Thoracic aorta endothelial cell (primary cell): Measurements from ENCODE around the gene RAB7A.

GRCh38 chr3:127986753-127987395 is 65.4 kb upstream of the SEC61A1 start:
- CAGE, long polyA plus RNA = no peak

GRCh38 chr3:128061329-128062302 is 9.4 kb downstream of the SEC61A1 start:
- CAGE, long polyA plus RNA = no peak

GRCh38 chr3:128235315-128236087 is 82.2 kb downstream of the EEFSEC start:
- CAGE, long polyA plus RNA = no peak

GRCh38 chr3:128253180-128253711 is 100.0 kb downstream of the EEFSEC start:
- CAGE, long polyA plus RNA = no peak

GRCh38 chr3:128335500-128336022 is 131.1 kb downstream of the DNAJB8 start:
- CAGE, long polyA plus RNA = no peak

DNA sequence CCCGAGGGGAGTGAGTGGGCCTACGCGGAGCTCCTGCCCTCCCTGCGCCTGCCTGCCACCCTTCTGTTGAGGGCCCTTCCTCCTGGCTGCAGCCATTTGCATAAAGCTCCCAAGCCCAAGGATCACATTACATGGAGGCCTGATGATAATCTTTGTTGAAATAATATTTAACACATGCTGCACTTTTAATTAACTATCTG is 39.1 kb downstream of the DNAJB8 start:
- CAGE, long polyA plus RNA = no peak

GRCh38 chr3:128434947-128435756 is 31.5 kb downstream of the DNAJB8 start:
- CAGE, long polyA plus RNA = no peak

DNA sequence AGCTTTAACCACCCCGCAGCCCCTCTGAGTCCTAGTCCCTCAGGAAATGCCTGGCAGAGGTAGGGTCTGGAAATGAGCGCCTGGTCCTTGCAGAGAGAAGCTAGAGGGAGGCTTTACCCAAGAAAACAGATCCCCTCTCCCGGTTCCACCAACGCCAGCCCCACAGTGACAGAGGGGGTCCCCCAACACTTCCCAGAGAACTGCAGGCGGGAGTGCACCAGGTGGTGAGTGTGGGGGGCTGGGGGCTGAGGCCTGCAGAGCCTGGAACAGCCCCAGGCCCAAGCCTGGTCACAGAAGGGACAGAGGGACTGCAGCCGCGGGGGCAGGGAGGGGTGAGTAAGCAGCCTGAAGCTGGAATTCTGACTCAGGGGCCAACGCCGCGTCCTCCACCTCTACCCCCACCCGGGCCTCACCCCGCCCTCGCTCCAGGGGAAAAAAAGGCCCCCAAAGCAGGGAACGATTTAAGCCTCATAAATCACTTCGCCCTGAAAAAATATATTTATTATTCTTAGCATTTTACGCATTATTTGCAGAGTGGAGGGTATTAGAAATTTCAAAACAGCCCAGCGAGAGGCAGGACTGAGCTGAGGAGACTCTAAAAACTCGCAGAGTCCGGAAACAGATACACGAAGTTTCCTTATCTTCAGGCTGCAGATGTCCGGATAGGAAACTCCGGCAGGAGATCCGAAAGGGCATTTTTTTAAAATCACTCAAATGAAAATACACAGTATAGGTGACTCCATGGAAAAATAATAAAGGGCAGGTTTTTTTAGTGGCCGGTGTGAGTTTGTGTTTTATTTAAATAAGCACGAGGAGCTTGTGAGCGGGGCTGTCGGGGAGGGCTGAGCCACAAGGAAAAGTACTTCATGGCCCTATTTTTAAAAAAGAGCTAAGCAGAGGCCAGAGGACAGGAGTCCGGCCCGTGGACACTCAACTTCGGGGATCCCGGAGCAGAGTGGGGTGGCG is 10.0 kb downstream of the GATA2 start:
- CAGE, long polyA plus RNA = no peak

DNA sequence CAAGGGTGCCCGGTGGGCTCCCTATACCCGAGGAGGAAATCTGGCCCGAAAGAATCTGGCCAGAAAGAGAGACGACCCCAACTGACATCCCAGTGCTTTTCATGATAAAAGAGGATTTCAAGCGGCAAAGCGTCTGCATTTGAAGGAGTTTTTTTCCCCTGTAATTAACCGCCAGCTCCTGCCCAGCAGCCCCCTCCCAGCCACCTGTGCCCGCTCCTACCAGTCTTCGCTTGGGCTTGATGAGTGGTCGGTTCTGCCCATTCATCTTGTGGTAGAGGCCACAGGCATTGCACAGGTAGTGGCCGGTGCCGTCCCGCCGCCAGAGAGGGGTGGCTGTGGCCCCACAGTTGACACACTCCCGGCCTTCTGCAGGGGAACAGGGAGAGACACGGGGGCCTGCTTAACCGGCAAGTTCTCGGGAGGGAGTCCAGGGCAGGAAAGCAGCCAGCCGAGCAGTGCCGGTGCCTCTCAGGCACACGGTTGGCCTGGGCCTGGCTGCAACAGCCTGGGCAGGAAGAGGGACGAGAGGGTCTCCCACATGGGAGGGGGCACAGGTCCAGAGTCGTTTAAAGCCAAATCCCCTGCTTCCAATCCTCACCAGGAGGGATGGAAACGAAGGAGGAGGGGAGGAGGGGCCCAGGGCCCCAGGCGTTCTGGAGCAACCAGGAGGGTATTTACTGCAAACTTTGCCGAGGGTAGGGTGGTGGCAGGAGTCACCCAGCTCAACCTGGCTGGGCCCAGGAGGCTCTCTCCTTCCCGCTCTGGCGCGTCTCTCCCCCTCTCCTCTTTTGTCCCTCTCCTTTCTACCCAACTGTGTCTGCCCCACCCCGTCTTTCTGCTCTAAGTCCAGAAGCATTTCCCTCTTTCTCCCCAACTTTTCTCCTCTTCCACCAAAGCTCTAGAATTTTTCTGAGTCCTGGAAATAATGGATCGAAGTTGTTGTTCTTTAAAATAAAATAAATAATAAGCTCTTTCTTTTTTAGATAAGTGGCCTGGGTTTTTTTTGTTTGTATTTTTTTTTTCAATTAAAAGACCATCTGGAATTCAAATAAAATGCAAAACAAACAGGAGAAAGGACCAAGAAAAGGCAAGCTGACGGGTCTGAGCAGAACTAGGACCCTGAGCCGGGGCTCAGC is 9.0 kb downstream of the GATA2 start:
- CAGE, long polyA plus RNA = no peak

DNA sequence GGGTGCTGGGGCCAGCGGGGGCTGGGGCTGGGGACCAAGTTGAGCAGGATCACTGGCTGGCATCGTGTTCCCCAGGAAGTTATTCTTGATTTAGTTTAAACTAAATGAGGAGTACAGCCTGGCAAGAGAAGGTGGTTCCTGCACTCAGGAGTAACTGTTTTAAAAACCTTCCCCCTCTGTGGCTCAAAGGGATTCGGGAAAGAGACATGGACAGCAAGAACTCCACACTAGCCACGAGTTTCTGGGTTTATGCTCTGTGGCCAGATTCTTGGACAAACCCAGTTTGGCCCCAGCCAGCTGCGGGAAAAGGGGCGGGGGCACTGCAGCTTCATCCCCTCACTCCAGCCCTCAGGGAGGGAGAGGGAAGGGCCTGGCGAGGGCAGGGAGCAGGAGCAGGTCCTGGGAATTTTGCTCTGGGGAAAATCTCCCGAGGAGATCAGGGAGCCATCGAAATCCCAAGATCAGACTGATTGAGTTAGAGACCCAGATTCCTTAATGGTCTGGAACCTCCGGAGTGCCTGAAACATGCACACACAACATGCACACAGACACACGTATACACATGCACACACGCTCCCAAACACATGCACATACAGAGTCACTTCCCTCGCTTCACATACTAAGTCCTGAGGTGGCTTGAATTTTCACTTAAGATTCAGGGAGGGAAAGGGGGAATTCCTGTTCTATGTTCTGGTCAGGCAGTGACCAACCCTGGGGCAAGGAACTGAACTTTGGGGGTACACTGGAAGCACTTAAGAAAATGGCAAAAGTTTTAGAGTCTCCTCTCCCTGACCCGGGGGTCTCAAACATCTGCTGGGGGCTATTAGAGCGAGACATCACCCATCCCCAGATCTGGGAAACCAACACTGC is 8.0 kb downstream of the GATA2 start:
- CAGE, long polyA plus RNA = no peak

DNA sequence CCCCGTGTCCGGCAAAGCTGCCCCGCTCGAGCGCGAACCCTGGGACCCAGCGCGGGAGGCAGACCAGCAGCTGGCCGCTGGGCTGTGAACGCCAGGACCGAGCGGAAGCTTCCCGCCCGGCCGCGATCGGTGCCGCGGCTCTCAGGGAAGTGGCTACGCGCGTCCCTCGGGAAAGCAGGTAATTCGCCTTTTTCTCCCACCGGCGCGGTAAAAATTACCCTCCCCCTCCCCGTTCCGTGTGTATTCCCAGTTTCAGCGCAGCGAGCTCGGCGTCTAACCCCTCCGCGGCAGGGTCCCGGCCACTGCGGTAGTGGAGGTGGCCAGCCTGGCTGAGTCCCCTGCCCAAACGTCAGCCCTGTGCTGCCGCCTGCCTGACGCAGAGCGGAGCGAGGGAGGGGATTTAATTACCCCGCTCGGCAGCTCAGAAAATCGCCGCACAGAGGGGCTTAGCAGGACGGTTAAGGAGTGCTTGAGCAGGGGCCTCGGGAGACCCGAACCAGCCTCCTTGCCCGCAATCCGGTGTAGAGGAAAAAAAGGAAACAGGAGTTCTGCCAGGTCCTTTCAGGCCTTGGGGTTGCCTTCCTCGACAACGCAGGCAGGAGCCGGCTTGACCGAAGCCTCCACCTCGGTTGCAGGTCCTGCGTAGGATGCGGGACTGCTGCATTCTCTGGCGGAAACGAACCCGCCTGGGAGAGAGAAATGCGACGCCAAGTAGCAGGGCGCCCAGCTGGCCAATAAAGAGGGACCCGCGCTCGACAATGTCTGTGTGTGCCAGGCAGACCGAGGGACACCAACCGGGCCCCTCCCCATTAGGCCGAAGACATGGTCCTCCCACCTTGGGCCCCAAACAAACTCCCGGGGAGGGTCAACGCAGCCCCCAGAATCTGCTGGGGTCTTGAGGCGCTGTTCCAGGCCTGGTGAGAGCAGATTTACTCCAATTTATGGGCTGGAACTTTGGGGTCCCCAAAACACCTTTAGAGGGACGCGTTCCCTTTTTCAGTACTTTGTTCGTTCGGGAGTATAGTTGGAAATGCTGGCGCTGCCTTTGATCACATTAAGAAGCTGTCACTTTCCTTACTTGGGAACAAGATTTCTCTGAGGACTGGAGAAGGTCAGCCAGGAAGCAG is 2.7 kb downstream of the GATA2 start:
- CAGE, long polyA plus RNA = no peak

- CAGE, long polyA plus RNA = no peak
Observed at GRCh38 chr3:128617133-128617502, 33.5 kb downstream of the RPN1 start.

DNA sequence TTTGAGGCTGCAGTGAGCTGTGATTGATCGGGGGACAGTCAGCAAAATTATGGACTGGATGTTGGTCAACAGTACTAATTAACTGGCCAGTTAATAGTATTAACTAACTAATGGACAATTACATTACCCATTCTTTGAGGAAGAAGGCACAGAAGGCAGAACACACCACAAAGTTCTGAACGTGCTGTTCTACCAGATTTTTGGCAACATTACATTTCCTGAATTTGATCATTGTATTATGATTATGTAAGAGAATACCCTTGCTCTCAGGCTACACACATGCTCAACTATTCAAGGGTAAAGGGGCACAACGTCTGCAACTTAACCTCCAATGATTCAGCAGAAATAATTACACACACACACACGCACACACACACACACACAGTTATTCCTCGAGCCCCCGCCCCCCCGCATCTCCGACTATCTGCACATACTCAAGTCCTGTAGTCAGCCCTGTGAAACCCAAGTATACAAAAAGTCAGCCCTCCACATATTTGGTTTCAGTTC is 26.9 kb downstream of the RPN1 start:
- CAGE, long polyA plus RNA = no peak

- CAGE, long polyA plus RNA = no peak
Observed at GRCh38 chr3:128649241-128649870, 1.3 kb downstream of the RPN1 start.

- CAGE, long polyA plus RNA = no peak
Observed at GRCh38 chr3:128653518-128654493, 3.2 kb upstream of the RPN1 start.

DNA sequence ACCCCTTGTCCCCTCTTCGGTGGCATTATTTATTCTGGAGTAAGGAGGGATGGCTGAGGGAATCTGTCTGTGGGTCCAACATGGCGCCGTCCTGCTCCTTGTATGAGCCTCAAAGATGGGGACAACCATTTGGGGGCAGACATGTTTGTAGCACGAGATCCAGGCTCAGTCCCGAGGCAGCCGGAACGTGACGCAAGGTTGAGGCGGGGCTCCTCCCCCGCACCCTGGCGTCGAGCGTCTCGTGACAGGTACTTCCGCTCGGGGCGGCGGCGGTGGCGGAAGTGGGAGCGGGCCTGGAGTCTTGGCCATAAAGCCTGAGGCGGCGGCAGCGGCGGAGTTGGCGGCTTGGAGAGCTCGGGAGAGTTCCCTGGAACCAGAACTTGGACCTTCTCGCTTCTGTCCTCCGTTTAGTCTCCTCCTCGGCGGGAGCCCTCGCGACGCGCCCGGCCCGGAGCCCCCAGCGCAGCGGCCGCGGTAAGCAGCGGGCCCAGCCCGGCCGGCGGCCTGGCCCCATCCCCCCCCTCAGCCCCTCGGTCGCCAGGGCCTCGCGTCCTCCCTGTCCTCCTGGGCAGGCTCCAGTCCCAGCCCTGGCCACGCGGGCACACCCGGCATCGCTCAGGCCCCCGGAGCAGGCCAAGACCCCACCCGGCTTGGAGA is at the start of gene RAB7A:
RAB7A (plus strand) TSS at position 298 of the 657 bp plus-strand sequence.
- CAGE, long polyA plus RNA = no peak

DNA sequence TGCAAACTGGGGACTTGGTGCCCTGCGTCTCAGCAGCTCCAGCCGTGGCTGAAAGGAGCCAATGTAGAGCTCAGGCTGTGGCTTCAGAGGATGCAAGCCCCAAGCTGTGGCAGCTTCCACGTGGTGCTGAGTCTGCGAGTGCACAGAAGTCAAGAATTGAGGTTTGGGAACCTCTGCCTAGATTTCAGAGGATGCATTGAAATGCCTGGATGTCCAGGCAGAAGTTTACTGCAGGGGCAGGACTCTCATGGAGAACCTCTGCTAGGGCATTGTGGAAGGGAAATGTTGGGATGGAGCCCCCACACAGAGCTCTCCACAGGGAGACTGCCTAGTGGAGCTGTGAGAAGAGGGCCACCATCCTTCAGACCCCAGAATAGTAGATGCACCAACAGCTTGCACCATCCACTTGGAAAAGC is 24.9 kb downstream of the RAB7A start:
- CAGE, long polyA plus RNA = no peak

GRCh38 chr3:128758907-128759713 is 33.1 kb downstream of the RAB7A start:
- CAGE, long polyA plus RNA = no peak

GRCh38 chr3:128882118-128882405 is 2.6 kb downstream of the ACAD9 start:
- CAGE, long polyA plus RNA = no peak

DNA sequence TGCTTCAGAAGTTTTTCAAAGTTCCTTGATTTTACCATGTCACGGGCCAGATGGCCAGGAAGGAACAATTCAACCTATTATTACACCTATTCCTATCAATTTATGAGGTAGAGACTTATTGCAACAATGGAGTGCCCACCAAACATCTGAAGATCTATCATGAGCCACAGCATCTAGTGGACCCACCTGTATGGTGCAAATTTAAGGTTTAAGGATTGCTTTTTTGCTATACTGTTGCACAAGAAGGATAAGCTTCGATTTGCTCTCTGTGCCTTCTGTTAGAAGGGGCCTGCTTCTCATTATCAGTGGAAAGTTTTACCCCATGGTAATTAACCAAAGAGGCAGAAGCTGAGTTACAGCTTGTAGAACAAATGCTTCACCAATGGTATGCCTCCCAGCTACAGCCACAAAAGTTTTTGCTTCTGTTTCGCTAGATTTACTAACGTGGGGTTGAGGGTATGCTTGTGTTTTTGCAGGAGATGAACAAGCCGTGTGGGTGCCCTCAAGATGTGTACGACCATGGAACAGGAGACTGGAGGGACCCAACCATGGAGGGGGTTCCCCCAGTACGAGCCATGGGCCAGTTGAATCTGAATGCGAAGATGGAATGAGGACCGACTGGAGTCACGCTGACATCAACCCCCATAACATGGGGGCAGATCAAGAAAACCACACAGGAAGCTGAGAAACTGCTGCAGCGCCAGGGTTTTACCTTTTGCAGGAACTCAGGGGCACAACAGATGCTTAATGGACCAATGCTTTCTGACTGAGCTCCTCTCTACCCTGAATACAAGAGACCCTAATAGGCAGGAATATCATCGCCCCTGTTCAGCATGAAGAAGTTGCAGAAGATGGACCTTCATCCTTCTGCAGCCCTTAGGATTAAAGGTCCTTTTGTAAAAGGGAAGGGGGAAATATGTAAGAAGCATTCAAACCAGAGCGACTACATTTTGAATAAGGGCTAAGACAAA is 43.5 kb downstream of the ACAD9 start:
- CAGE, long polyA plus RNA = no peak